ENCODE data around the genes FAM72C, NBPF15 and GJA5.

DNA sequence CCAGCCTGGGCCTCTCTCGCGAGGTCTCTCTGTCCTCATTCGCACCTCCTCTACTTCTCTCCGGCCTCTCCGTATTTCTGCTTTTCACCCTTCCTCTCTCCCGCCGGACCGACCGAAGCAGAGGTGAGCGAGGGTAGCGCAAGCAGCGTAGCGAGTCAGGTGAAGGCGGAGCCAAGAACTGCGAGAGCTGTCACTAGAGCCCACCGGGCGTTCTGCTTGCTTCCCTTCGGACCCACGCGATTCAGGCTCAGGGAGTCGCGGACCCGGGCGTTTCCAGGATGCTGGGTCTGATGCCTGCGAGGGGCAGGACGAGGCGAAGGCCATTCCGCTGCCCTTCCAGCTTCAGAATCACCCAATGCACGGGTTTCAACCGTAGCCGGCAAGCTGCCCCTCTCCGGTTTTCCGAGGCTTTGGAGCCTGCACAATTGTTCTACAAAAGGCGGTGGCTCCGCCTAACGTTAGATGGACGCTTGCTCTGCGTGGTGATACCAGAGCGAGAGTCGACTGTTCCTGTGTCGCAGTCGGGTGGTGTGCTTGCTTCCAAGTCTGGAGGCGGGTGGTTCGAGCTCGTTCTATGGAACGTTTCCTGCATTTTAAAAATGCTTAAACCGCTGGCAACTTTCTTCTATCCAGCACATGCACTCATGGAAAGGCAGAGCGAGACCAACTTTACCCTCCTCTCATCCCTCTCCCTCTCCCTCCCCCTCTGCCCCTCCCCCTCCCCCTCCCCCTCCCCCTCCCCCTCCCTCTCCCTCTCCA, 244.2 kb downstream of the H3-7 start:
- PRO-cap = no peak
- RAMPAGE, long total RNA, 2 experiments = no peak in any of the 2 experiments

- PRO-cap = unidirectional peak, minus-strand start at chr1:143720811
- RAMPAGE, long total RNA, 2 experiments = no peak in any of the 2 experiments
Measured at GRCh38 chr1:143720411-143721200, 185.2 kb downstream of the H3-7 start.

GRCh38 chr1:143884917-143885282, 20.9 kb downstream of the H3-7 start:
- PRO-cap = no peak
- RAMPAGE, long total RNA, 2 experiments = no peak in any of the 2 experiments

DNA sequence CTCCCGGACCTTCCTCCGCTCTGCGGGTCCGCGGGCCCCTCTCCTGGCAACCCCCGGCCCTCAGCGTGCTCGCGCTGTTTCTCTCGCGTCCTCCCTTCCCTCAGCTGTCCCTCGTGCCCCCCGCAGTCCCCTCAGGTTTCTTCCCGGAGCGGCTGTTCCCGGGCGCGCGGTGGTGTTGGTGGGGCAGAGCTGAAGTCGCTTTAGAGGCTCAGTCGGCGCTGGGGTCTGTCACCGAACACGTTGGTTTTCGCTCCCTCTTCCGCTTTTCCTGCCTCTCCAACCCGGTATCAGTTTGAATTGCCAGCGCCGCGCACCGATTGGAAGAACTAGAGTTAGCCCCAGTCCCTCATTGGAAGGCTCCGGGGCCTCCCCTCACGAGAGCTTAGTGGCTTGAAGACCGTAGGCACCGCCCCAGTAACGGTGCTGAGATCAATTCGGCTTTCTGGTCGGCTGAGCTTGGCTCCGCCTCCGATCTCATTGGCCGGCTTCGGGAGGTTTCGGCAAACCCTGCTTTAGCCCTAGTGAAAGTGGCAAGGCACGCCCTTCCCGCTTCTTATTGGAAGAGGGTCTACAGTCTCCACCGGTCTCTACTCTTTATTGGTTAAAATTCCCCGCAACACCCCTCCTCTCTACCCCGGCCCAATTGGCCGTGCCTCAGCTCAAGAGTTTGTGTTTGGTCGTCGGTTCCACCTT, at the start of gene FAM72C:
FAM72C (minus strand) TSS at position 270 of the 693 bp plus-strand sequence.
- PRO-cap = no peak
- RAMPAGE, long total RNA, 2 experiments = no peak in any of the 2 experiments

DNA sequence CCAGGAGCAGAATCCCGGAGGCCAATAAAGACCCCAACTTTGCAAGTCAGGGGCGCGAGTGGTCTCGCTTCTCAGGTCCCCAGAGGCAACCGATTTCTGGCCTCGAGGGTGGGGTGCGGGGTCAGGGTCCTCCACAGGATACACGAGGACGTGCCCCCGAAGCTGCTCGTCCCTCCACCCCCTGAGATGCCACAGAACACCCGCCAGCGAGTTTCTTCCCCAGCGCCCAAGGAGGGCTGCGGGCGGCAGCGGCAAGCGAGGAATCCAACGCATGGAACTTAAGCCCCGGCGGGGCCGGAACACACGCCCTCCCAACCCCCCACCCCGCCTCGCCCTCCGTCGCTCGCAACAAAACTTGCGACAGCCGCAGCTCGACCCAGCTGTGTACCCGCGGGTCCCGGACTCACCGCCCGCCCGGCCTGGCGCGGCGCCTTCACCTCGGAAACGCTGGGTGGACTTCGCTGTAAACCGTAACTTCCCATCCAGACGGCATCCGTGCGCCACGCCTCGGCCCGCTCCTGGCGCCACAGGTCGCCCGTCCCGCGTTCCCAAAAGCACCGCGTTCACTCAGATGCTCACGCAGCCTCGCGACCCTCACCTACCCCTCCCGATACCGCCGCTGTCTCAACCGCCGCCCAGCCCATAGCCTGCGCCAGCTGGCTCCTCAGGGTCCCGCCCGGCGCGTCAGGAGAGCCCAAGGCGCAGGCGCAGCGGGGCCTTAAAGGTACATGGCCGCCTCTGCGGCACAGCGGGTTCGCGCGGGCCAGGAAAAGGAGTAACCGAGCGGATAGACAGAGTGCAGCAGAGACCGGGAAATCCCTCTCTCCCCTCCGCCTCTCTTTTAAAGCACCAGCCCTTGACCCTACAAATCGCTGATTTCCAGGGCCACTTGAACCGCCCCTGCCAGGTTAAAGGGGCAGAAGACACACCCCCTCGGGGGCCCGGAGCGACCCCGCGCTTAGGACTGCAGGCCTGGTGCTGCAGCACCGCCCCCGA, at the start of gene NBPF15:
NBPF15 (minus strand) TSS at position 696 of the 996 bp plus-strand sequence.
- PRO-cap = unidirectional peak, plus-strand start at position 485 of the sequence; unidirectional peak, minus-strand start at position 686 of the sequence
- RAMPAGE, long total RNA, 2 experiments = start-site peak on the minus strand in 2 of 2 experiments, centred at positions 636 to 664 of the sequence, 34 to 75 reads per replicate

DNA sequence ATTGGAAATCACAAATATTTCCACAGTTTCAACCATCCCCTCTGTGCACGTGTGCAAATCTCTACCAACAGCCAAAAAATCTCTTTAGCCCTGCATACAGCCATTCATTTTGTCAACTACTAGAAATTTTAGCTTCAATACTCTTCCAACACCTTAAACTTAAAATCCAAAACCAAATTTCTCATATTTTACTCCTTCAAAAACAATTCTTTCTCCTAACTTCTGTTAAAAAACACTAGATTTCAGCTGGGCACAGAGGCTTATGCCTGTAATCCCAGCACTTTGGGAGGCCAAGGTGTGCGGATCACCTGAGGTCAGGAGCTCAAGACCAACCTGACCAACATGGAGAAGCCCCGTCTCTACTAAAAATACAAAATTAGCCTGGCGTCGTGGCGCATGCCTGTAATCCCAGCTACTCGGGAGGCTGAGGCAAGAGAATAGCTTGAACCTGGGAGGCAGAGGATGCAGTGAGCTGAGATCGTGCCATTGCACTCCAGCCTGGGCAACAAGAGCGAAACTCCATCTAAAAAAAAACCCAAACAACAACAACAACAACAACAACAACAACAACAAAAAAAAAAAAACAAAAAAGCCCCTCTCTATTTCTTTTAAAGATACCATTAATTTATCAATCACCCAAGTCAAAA, 111.2 kb downstream of the SRGAP2B start:
- PRO-cap = no peak
- RAMPAGE, long total RNA, 2 experiments = no peak in any of the 2 experiments

- PRO-cap = unidirectional peak, minus-strand start at chr1:145093682
- RAMPAGE, long total RNA, 2 experiments = no peak in any of the 2 experiments
Measured at GRCh38 chr1:145093284-145094321, 1.5 kb downstream of the SRGAP2B start.

- PRO-cap = no peak
- RAMPAGE, long total RNA, 2 experiments = start-site peak on the minus strand in 1 of 2 experiments, at chr1:145465747-145465780 at its widest, 10 reads per replicate
Measured at GRCh38 chr1:145465359-145465991, 40.1 kb upstream of the NBPF20 start.

GRCh38 chr1:145859512-145860309, 830 bp upstream of the PIAS3 start:
- PRO-cap = bidirectional peak, plus-strand start at chr1:145859767, minus-strand start at chr1:145859833
- RAMPAGE, long total RNA, 2 experiments = start-site peak on the minus strand in 2 of 2 experiments, at chr1:145859771-145859813 at its widest, 35 to 67 reads per replicate

- PRO-cap = no peak
- RAMPAGE, long total RNA, 2 experiments = no peak in any of the 2 experiments
Measured at GRCh38 chr1:145981812-145982492, 14.4 kb downstream of the TXNIP start.

DNA sequence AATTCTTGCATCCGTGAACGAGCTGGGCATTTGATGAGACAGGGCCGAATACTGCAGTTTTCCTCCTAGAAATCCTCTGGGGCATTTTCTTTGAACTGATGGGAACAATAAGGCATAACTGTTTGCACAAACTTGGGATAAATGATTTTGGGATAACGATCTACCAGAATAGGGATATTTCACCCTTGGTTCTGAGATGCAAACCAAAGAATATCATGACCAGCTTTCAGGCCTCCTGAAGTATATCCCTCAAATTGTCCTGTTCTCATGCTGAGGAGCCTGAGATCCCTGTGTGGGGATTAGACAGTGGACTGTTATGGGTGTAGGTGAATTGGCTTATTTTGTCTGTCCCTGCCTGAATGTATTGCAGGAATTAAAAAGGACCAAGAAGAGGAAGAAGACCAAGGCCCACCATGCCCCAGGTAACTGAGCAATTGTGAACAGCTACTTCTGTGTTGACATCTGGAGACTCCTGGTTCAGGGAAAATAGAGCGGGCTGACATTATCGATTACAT, 48.8 kb downstream of the NBPF12 start:
- PRO-cap = no peak
- RAMPAGE, long total RNA, 2 experiments = no peak in any of the 2 experiments

GRCh38 chr1:147156975-147157852, 15.1 kb downstream of the PRKAB2 start:
- PRO-cap = no peak
- RAMPAGE, long total RNA, 2 experiments = no peak in any of the 2 experiments

DNA sequence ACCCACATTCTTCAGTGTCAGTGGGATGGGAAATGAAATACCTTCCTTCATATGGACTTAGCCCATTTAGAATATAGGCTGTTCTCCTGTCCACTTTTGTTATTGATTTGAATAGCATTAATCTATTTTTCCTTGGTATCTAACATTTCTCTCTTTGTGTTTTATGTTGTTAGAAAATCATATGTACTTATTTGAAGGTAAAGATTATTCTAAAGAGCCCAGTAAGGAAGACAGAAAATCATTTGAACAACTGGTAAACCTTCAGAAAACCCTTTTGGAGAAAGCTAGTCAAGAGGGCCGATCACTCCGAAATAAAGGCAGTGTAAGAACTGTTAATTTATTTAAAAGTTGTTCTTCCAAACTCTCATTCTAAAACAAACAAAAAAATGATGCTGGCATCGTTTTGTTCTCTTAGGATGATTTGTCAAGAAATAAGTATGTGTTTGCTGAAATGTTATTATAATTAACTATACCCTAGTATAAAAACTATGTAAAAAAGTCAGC, 41.7 kb downstream of the CHD1L start:
- PRO-cap = no peak
- RAMPAGE, long total RNA, 2 experiments = start-site peak on the plus strand in 1 of 2 experiments, centred at position 145 of the sequence, 18 reads per replicate

- PRO-cap = no peak
- RAMPAGE, long total RNA, 2 experiments = no peak in any of the 2 experiments
Measured at GRCh38 chr1:147515312-147515963, 25.9 kb upstream of the BCL9 start.

- PRO-cap = no peak
- RAMPAGE, long total RNA, 2 experiments = no peak in any of the 2 experiments
Measured at GRCh38 chr1:147600511-147600669, 59.1 kb downstream of the BCL9 start.

DNA sequence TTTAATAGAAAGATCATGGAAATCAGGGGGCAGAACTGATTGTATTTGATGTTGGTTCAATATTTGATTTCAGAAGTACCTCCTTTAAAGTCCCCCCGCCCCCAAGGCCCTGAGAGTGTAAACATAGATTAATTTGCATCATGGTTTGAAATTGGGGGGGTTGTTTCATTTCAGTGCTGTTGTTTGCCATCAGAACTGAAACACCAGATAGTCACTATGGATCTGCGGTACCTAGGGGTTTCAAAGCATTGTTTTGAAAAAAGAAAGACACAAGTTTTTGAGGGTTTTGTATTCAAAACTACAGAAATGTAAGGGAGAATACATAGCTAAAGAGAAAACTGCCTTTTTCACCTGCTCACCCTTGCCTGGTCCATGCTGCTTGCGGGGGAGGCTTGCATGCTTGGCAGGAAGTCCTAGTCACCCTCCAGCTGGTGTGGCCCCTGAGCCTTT, 59.3 kb downstream of the ACP6 start:
- PRO-cap = no peak
- RAMPAGE, long total RNA, 2 experiments = no peak in any of the 2 experiments

GRCh38 chr1:147612376-147613395, 57.6 kb downstream of the ACP6 start:
- PRO-cap = unidirectional peak, minus-strand start at chr1:147613150
- RAMPAGE, long total RNA, 2 experiments = no peak in any of the 2 experiments

GRCh38 chr1:147676219-147677291, 6.2 kb upstream of the ACP6 start:
- PRO-cap = no peak
- RAMPAGE, long total RNA, 2 experiments = no peak in any of the 2 experiments

GRCh38 chr1:147738756-147739107, 21.7 kb downstream of the GJA5 start:
- PRO-cap = no peak
- RAMPAGE, long total RNA, 2 experiments = no peak in any of the 2 experiments

- PRO-cap = no peak
- RAMPAGE, long total RNA, 2 experiments = no peak in any of the 2 experiments
Measured at GRCh38 chr1:147760511-147760887, at the start of gene GJA5. TSS of gene GJA5 (minus strand) at chr1:147760602.